ENCODE measurements around the genes SLC35G2, SOX14 and RBP1.

DNA sequence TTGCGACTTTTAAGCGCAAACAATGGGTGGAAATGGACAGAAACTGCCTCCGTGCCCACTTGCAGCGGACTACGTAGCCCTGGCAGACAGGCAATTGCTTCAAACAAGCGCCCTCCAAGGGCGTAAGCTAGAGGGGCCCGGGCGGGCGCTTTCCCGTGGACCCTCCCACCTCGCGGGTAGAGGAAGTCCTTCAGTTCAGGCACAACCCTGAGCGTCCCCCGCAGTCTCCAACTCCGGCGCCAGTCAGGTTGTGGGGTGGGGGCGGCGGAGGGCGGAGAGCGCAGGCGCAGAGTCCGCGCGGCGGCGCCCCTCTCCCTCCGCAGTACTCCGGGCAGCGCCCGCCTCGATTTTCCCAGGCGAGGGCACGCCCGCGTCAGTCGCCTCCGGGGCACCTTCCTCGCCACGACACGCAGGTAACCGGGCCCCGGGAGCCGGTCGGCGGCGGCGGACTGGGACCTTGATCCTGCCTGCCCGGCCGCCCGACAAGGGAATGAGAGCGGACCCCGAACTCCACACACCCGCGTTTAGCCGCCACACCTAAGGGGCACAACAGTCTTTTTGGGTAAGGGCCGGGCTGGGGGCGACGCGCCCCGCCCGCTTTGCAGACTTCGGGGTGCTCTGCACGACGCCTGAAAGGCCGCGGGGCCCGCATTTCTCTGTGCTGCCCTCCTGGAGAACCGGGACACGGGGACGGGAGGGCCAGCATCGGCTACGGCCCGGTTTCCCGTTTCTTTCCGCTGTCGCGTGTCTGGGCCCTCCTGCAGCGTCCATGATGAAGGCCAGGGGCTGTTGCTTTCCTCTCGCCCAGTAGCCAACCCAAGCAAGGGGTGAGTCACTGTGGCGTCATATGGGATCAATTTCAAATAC, at the start of gene SLC35G2:
TSS of gene SLC35G2 (plus strand) at position 325 of the 867 bp plus-strand sequence.
- RRBS, result 2% methylated on average over 50 of the region's 81 CpGs

- RRBS, result 18% methylated on average over 17 of the region's 36 CpGs
These were observed at the start of gene SOX14 for GRCh38 chr3:137763885-137764416. Gene SOX14 (plus strand): TSS chr3:137764315.

- RRBS, result no CpG with 5 or more reads among the region's 4 CpGs
These were observed 84.2 kb downstream of the PIK3CB start for GRCh38 chr3:138750461-138750926.

DNA sequence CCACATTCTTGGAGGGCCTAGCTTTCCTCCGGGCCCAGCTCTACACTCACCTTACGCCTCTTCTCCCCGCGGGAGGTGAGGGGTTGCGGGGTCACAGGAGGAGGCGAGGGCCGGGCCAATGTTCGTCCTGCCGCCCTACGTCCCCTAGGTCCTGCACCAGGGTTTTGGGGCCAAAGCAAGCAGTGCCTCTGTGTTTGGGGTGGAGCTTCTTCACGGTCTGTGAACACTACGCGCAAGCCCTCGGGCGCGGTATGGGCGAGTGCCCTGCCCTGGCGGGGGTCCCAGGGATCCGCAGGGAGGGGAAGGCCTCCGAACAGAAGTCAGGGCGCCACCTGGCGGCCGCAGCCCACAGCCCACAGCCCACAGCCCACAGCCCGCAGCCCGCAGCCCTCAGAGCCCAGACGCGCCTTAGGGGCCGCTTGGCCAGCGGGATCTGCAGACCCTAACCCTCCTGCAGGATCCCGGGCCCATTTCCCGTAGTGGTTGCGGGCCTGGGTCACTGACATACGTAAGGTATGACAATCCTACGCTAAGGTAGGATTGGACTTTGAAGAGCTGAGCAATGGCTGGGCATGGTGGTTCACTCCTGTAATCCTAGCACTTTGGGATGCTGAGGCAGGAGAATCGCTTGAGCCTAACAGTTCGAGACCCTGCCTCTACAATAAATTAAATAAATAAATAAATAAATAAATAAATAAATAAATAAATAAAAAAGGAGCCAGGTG, 31.0 kb downstream of the FOXL2 start:
- RRBS, result 1% methylated on average over 5 of the region's 36 CpGs

GRCh38 chr3:138941273-138941740, 5.6 kb downstream of the FOXL2 start:
- RRBS, result no CpG with 5 or more reads among the region's 7 CpGs

- RRBS, result 33% methylated on average over 29 of the region's 74 CpGs
These were observed 840 bp downstream of the FOXL2 start for GRCh38 chr3:138945979-138946615.

DNA sequence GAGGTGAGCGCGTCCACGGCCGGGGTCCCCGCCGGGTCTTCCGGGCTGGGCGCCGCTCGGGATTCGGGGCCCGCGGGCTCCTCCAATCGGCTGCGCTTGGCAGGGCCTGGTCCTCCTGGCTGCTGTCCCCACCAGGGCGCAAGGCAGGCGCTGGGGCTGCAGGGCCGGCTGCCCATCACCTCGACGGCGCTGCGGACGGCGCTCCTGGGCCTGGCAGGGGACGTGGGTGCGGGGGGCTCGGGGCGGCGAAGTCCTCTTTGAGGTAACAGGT, 312 bp downstream of the PRR23C start:
- RRBS, result no CpG with 5 or more reads among the region's 29 CpGs

DNA sequence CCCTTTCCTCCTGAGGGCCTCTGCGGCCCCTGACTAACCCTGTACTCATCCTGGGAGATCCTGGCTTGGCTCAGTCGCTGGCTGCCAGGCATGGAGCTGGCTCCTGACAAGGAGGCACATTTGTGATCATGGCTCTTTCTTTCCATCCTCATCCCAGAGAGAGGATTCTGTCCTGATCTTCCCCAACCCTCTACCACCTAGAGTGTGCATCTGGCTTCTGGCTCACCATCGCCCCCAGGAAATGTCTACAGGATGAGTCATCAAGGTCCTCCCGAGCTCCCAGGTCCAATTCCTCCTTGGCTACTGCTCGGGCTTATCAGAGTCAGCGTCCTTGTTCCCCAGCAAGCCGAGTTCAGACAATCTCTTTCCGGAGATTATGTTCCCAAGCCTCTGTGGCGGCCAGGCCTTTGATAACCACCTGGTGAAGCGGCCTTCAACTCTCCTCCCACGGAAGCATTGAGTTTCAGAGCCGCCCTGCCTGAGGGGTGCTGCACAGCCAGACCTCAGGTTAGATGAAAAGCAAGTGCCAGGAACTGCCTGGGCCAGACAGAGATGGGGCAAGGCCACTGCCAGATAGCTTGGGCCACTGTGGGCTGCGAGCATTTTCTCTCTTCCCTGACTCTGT, 44.4 kb upstream of the MRPS22 start:
- RRBS, result no CpG with 5 or more reads among the region's 13 CpGs

DNA sequence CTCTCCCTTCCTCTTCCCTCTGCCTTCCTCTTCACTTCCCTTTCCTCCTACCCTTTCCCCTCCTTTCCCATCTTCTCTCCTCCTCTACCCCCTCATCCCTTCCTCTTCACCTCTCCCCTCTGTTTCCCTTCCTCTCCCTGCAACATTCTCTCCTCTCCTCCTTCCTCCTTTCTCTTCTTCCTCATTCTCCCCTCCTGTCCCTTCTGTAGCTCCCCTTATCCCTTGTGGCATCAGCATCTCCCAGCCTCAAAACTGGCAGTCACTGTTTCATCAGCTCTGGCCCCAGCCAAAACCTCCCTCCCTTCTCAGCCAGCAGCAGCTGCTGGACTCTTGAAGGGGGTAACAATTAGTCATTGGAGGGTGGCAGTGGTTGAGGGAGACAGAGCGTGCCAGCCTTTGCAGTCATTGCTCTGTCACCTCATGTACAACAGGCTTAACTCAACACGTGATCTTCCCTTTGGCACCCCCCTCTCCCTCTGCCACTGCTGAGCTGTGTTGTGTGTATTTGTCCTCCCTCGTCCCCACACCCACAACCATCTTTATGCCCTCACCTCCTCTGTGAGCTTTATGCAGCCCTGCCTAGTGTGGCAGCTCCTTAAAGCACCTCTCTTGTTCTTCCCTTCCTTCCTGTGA, 28.3 kb downstream of the RBP2 start:
- RRBS, result no CpG with 5 or more reads among the region's 3 CpGs

GRCh38 chr3:139534507-139534948, 5.0 kb downstream of the RBP1 start:
- RRBS, result no CpG with 5 or more reads among the region's 2 CpGs

GRCh38 chr3:139539231-139540045, at the start of gene RBP1:
Gene RBP1 (minus strand): TSS chr3:139539742.
- RRBS, result 90% methylated on average over 13 of the region's 72 CpGs

- RRBS, result no CpG with 5 or more reads among the region's 2 CpGs
These were observed 24.7 kb downstream of the SLC25A36 start for GRCh38 chr3:140966252-140966755.

- RRBS, result no CpG with 5 or more reads among the region's 13 CpGs
These were observed 1.1 kb upstream of the ZBTB38 start for GRCh38 chr3:141367003-141367729.

DNA sequence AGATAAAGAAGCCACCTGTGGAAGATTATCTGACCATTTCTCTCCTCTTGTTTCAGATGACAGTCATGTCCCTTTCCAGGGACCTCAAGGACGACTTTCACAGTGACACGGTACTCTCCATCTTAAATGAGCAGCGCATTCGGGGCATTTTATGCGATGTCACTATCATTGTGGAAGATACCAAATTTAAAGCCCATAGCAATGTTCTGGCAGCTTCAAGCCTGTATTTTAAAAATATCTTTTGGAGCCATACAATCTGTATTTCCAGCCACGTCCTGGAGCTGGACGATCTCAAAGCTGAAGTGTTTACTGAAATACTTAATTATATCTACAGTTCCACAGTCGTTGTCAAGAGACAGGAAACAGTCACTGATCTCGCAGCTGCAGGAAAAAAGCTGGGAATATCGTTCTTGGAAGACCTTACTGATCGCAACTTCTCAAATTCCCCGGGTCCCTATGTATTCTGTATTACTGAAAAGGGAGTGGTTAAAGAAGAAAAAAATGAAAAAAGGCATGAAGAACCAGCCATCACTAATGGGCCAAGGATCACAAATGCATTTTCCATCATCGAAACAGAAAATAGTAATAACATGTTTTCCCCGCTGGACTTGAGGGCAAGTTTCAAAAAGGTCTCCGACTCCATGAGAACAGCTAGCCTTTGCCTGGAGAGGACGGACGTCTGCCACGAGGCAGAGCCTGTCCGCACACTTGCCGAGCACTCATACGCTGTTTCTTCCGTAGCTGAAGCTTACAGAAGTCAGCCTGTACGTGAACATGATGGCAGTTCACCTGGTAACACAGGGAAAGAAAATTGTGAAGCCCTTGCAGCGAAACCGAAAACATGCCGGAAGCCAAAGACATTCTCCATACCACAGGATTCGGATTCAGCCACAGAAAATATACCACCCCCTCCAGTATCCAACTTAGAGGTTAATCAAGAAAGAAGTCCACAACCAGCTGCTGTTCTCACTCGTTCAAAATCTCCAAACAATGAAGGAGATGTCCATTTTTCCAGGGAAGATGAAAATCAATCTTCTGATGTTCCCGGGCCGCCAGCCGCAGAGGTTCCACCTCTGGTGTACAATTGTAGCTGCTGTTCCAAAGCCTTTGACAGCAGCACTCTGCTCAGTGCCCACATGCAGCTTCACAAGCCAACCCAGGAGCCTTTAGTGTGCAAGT, 44.1 kb upstream of the RASA2 start:
- RRBS, result no CpG with 5 or more reads among the region's 31 CpGs

DNA sequence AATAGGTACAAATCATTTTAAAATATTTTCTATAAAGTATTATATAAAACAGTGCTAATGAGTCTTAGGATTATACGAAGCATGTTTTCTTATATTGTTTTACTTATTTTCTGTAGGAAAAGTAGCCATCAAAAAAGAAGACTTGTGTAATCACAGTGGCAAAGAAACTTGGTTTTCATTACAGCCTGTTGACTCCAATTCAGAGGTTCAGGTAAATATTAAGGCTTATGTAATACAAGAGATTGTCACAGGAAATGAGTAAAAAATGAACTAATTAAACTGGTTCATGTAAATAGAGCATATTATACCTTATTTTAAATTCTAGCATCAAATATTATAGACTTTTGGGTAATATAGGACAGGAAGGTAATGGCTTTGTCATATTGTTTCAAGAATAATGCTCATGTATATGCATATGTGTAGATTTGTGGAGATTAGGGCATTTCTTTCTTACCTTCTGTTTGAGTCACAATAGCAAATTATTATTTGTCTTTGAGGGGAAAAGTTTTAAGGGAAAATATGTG, 42.8 kb downstream of the RASA2 start:
- RRBS, result no CpG with 5 or more reads among the region's 1 CpG

DNA sequence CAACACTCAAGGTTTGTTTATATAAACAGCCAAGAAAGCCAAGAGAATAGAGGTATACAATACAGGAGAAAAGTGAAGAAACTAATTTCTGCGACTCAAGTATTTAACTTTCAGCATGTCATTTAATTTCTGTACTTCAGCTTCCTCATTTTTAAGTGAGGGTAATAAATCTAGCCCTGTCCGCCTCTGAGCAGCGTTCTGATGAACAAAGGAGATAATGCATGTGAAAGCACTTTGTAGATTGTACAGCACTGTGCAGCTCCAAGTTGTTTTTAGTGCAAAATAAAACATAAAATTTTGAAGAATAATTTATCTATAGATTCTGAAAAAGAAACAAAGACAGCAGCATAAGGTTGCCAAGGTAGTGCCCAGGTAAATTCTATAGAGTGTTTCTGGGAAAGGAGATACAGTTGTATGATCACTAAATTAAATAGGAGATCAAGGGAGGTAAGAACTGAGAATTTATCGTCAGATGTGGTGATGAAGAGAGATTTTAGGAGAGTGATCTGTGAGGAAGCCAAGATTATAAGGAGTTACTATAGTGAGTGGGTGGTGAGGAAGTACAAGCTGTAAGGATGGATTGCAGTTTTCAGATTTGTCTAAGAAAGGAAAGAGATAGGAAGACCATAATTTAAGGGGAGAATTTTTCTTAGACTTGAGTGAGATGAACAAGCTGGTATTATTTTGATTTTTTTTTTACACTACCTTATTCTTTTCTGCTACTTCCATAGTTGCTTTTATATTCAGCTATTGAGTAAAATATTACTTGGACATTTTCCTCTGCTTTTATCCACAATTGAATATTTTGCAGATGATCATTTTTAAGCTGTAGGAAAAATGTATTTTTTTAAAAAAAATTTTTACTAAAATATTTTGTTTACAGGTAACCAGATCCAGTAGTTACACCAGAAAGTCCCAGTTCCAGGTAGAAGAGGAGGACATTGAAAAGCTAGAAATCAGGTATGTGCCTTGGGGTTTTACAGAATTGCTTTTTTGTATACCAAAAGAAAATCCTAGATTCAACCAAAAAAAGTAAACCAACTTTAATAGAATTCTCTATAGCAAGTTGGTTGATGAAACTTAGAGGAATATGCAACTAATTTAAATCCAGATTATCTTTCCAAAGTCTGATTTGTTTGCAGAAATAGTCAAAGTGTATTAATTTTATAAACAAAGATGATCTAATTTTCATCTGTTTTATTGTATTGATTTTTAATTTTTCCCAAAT, 71.6 kb downstream of the RASA2 start:
- RRBS, result no CpG with 5 or more reads among the region's 4 CpGs

GRCh38 chr3:141797085-141798031, 34.1 kb downstream of the GRK7 start:
- RRBS, result 53% methylated on average over 3 of the region's 47 CpGs

GRCh38 chr3:141920602-141921024, 44.2 kb downstream of the ATP1B3 start:
- RRBS, result no CpG with 5 or more reads among the region's 5 CpGs

DNA sequence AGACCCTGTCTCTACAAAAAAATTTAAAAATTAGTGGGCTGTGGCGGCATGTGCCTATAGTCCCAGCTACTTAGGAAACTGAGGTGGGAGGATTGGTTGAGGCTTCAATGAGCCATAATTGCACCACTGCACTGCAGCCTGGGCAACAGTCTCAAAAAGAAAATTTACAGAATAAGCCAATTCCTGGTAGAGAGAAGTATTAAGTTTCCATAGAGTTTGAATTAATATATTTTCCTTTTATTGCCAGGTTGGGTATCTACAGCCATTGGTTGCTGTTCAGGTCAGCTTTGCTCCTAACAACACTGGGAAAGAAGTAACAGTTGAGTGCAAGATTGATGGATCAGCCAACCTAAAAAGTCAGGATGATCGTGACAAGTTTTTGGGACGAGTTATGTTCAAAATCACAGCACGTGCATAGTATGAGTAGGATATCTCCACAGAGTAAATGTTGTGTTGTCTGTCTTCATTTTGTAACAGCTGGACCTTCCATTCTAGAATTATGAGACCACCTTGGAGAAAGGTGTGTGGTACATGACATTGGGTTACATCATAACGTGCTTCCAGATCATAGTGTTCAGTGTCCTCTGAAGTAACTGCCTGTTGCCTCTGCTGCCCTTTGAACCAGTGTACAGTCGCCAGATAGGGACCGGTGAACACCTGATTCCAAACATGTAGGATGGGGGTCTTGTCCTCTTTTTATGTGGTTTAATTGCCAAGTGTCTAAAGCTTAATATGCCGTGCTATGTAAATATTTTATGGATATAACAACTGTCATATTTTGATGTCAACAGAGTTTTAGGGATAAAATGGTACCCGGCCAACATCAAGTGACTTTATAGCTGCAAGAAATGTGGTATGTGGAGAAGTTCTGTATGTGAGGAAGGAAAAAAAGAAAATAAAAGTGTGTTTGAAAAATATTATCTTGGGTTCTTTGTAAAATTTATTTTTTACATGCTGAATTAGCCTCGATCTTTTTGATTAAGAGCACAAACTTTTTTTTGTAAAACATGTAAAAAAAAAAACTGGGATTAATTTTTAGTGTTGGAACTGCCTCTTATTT, 49.2 kb downstream of the ATP1B3 start:
- RRBS, result no CpG with 5 or more reads among the region's 10 CpGs

DNA sequence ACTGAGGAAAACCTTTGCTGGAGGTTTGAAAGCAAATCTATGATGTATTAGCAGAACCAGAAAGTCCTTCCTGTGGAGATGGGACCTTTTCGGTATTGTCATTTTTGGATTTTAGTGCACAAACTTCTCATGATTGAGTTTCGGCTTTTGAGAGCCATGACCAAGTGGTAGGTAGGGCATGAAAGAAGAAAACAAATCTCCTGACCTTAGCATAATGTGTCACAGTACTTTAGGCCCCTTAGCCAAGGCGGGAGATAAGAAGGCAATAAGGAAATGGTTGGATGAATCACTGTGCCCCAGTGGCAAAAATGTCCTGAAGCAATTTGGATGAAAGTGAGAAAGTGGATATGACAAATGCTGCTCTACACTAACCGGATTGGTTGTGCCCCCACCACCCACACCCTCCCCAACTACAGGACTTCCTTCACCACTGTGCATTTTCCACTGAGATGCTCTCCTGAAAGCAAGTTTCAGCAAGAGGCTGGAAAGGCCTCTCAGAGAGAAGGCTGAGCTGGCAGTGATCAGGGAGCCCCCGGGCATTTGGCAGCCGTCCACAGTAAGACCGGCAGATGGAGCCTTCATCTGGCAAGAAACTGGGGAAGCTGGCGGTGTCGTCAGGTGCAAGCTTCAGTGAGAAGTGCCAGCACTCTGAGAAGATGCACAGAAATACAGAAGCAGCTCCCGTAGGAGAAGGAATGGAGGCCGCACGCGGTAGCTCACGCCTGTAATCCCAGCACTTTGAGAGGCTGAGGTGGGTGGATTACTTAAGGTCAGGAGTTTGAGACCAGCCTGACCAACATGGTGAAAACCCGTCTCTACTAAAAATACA, 63.8 kb downstream of the ATP1B3 start:
- RRBS, result no CpG with 5 or more reads among the region's 15 CpGs